HCT116 (cell line): Measurements from ENCODE around the genes APBA2 and ENTREP2.

DNA sequence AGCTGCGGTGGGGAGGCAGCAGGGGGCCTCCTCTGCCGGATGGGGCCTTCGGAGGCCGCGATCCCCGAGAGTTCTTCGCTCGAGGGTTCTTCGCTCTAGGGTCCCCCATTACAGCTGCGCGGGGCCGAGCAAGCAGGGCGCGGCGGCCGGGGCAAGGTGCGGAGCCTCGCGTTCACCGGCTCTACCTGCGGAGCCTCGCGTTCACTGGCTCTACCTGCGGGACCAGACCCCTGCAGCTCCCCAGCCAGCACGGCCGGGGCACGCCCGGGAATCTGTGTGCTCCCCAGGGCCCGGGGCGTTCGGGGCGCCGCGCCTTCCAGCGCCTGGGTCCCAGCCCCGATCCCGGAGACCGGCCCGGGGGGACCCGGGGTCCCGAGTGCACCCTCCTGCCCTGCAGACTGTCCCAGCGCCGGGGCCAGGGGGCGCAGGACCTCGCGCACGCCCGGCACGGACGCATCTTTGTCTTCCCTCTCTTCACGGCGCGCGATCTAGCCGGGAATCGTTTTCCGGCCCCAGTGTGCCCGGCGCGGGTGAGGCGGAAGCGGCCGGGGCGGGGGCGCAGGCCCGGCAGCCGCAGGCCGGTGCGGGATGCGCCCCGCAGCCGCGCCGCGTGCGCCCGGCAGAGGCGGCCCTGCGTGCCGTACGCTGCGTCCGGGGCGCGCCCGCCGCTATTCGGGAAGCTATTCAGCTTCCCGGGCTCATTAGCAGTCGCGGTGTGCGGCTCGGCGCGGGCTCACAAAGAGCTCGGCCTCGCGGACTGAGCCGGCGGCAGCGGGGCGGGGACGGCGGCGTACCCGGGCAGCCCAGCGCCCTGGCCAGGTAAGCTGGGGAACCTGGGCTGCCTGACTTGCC, at the start of gene APBA2:
Gene APBA2, plus strand, starts transcription at position 515 of the 852 bp plus-strand sequence.
- RRBS, result 92% methylated on average over 56 of the region's 107 CpGs

DNA sequence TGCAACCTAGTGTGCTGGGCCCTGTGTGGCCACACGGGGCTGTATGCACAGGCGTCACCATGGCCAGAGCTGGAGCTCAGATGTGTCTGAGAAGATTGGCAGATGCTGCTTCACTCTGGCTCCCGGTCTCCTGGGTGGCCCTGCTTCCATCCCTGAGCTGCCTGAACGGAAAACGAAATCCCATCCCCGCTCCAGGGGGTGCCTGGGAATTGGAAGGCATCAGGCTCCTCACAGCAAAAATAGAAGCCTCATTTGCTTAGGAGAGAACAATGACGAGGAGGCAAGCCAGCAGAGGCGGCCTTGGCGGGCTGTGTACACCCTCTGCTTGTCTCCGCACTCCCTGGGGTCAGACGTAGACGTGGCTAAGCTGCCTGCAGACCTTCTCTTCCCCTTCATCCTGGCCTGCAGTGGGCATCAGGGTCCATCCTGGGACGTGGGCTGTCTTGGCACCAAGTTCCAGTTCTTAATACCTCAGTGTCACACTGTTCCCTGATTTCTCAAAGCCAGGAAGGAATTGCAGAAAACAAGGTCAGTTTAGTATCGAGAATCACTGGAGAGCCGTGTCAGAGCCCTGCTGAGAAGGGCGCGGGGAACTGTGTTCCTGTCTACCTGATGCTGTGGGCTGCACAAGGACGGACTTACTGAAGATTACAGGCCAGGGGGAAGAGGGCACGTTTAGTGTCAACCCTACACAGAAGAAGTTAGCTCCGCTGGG, 103.8 kb downstream of the APBA2 start:
- RRBS, result no CpG with 5 or more reads among the region's 20 CpGs

GRCh38 chr15:29270026-29271057, 720 bp upstream of the NSMCE3 start:
- RRBS, result no CpG with 5 or more reads among the region's 13 CpGs

DNA sequence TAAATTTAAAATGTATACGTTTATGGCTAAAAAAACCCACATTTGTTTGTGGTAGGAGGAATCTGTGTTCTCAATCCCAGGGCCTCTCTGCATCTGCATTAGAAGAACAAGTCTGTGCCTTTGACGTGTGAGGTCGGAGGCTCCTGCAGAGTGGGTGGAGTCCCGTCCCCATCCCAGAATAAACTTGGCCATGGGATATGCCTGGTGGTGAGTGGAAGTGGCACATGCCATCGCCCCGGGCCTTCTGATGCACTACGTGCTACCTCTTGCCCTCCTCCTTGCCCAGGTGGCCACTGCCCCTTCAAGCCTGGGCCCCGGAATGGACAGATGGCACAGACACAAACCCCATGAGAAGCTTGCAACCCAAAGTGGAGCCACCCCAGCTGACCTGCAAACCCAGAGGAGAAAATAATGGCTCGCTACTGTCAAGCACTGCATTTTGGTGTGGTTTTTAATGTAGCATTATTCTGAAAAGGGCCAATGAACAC, 131.1 kb upstream of the NSMCE3 start:
- RRBS, result 96% methylated on average over 3 of the region's 9 CpGs

DNA sequence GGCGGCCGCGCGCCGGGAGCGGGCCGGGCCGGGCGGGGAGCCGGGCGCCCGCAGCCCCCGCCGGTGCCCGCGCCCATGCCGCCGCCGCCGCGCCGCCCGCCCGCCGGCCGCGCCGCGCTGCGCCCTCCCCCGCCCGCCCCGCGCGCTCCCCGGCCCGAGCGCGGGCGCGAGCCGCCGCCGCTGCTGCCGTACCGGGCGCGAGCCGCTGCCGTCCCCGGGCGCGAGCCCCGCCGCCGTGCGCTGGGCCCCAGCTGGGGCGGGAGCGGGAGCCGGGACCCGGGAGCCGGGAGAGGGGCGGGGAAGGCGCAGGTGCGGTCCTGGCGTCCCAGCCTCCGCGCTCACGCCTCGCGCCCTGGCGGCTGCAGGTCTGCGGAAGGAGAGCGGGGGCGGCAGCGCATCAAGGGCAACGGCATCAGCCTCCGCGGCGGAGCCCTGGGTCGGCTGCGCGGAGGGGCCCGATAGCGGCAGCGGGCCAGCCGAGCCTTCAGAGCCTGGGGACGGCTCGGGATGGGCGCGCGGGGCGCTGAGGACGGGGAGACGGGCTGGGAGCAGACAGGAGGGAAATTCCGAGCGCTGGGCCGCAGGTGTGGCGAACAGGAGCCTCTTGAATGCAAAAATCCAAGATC, at the start of gene ENTREP2:
Gene ENTREP2, minus strand, starts transcription at position 126 of the 626 bp plus-strand sequence.
- RRBS, result 92% methylated on average over 28 of the region's 99 CpGs

GRCh38 chr15:29686672-29686871, 115.8 kb upstream of the ENTREP2 start:
- RRBS, result no CpG with 5 or more reads among the region's 2 CpGs

DNA sequence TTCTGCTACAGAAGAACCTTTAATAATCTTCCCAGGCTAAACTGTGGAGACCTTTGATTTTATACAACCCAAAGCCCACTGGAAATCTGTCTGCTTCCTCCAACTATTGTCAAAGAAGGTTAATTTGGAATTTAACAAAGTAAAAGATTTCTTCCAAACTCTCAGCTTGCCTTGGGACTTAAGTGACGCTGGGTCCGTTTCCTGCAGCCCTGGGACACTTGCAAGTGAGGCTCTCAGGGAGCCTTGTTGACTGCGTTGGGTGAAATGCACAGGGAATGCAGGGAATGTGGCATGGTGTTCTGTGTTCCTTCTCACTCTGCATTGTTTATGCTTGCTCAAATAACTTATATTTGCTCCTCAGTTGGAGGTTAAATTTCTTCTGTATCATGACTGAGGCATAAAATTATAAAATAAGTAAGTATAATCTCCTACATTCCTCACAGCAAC, 60.8 kb upstream of the TJP1 start:
- RRBS, result no CpG with 5 or more reads among the region's 3 CpGs

DNA sequence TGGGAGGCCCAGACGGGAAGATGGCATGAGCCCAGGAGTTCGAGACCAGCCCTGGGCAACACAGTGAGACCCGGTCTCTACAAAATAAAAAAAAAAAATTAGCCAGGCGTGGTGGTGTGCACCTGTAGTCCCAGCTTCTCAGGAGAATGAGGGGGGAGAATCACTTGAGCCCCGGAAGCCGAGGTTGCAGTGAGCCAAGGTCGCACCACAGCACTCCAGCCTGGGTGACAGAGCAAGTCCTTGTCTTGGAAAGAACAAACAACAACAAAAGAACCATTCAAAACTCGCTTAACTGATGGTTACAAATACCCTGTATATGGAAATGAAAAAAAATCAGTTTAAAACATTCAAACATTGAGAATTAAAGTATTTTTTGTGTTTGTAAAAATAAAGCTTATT, 113.2 kb upstream of the GOLGA8J start:
- RRBS, result no CpG with 5 or more reads among the region's 8 CpGs

DNA sequence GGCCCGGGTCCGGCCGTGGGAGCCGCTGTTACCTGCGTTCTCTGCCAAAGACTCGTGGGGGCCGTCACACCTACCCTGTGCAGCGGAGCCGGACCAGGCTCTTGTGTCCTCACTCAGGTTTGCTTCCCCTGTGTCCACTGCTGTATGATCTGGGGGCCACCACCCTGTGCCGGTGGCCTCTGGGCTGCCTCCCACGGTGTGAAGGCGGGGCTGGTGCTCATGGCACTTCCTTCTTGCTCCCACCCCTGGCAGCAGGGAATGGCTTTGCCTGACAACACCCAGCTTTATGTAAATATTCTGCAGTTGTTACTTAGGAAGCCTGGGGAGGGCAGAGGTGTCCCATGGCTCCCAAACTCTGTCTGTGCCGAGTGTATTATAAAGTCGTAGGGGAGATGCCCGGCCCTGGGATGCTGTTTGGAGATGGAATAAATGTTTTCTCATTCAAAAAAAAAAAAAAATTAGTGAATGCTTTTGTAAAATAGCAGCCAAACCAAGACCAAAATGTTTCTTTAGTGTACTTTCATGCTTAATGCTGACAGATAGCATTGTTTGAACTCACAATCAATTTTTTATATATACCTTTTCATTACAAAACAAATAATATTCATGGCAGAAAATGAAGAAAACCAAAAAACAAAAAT, 37.0 kb upstream of the GOLGA8J start:
- RRBS, result no CpG with 5 or more reads among the region's 15 CpGs

DNA sequence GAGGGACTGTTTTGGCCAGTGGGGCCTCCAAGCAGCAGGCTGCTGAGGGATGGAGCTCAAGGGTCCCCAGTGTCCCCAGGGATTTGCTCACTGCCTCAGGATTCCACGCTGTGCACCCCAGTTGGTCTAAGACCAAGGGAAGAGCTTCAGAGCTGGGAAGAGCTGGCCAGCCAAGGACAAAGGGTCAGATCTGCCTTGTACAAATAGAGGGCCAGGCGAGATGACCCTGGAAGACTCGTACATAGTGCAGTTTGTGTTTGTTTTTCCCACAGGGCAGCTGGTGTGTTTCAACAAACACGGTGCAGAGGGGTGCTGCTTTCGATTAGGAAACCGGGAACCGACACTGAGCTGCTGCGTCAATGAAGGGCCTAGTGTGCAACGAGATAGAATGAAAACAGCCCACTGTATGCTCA, 56.1 kb upstream of the TRPM1 start:
- RRBS, result no CpG with 5 or more reads among the region's 9 CpGs

GRCh38 chr15:31229119-31229817, 97.4 kb upstream of the KLF13 start:
- RRBS, result no CpG with 5 or more reads among the region's 7 CpGs

GRCh38 chr15:31241846-31242293, 84.8 kb upstream of the KLF13 start:
- RRBS, result no CpG with 5 or more reads among the region's 6 CpGs

GRCh38 chr15:31263291-31263876, 63.3 kb upstream of the KLF13 start:
- RRBS, result no CpG with 5 or more reads among the region's 9 CpGs

GRCh38 chr15:31263884-31264780, 62.5 kb upstream of the KLF13 start:
- RRBS, result 86% methylated on average over 5 of the region's 24 CpGs

DNA sequence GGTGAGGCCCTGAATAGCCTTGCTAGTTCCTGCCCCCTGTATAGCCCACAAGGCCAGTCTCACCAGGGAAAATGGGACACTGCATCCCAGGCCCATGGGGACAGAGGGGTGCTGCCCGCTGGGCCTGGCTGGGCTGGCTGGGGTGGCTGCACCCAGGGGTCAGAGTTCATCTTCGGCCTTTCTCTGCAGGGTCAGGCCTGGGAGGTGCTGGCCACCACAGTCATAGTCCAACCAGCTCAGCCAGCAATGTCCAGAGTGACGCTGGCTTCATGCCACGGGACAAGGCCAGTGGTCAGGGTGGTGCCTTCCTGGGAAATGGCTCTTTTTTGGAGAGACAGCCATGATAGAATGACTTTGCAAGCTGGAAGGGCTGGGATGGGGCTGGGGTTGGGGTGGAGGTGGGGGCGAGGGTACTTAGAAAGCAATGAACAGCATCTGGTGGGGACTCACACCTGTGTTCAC, 22.3 kb upstream of the KLF13 start:
- RRBS, result no CpG with 5 or more reads among the region's 5 CpGs

- RRBS, result no CpG with 5 or more reads among the region's 5 CpGs
Measured at GRCh38 chr15:31305062-31305264, 21.7 kb upstream of the KLF13 start.

DNA sequence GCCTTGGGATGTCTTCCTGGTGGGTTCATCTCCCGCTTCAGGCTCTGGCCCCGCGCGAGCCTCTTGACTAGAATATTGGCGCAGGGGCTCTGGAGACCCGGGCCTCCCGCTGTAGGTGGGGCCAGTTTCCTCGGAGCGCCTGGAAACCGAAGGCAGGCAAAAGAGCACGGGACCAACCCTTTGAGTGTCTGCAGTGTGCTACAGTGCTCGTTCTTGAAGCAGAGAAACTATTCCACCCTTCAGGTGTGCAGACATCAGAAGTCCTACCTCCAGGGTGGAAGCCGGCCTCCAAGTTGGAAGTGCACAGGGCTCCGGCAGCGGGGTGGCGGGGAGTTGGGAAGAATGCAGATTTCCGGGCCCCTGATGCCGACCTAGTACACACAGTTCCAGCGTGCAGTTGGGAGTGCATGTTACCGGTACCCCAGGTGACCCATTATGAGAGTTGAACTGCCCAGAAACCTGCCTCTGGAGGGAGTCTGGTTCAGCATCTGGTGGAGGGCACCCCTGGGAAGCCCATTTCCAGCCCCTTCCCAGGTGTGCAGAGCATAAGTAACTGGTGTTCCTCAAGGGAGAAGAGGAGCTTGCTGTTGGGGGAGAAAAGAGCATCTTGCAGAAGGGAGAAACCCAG, 3.0 kb downstream of the KLF13 start:
- RRBS, result 94% methylated on average over 5 of the region's 20 CpGs

GRCh38 chr15:31333801-31334276, 7.2 kb downstream of the KLF13 start:
- RRBS, result no CpG with 5 or more reads among the region's 5 CpGs

DNA sequence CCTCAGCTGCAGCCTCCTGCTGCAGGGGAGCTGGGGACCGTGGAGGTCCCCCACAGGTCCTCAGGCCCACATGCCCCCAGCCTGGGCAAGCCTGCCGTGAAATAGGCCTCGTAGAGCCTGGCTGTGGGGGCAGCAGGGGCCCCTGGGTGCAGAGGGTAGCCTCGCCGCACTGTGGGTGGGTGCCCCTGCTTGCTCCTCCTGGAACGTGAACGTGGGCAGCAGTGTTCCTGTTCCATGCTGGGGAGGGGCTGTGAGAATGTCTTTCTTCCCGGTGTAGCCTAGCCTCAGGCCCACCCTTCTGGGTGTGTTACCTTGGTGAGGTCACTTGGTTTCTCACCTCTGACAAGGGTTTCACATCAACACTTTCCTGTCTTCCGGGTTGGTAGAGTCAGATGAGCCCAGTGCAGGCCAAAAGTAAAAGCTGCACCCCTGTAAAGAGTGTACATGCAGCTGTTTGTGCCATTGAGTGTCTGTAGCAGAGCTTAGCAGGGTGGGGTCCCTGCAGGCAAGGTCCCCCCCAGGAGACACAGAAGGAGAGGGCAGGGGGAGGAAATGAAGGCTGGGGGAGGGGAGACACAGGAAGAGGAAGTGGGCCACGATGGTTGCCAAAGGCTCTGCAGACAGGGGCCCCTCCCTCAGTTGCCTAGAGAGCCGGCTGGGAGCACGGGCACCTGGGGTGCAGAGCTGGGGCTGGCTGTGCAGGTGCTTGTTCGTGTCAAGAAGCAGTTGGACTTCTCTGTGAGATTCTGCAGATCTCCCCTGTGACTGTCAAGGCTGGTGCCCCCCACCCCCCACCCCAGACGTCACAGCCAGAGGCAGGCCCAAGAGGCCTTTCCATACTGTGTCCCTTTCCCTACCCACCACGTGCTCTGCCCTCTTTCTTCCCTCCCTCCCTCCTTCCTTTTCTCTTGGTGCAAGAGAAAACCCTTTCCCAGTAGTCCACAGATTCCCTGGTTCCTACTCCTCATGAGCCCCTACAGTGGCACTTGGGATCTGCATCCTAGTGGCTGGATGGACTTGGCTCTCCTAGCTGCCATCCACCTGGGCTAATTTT, 34.7 kb downstream of the KLF13 start:
- RRBS, result 97% methylated on average over 2 of the region's 15 CpGs

DNA sequence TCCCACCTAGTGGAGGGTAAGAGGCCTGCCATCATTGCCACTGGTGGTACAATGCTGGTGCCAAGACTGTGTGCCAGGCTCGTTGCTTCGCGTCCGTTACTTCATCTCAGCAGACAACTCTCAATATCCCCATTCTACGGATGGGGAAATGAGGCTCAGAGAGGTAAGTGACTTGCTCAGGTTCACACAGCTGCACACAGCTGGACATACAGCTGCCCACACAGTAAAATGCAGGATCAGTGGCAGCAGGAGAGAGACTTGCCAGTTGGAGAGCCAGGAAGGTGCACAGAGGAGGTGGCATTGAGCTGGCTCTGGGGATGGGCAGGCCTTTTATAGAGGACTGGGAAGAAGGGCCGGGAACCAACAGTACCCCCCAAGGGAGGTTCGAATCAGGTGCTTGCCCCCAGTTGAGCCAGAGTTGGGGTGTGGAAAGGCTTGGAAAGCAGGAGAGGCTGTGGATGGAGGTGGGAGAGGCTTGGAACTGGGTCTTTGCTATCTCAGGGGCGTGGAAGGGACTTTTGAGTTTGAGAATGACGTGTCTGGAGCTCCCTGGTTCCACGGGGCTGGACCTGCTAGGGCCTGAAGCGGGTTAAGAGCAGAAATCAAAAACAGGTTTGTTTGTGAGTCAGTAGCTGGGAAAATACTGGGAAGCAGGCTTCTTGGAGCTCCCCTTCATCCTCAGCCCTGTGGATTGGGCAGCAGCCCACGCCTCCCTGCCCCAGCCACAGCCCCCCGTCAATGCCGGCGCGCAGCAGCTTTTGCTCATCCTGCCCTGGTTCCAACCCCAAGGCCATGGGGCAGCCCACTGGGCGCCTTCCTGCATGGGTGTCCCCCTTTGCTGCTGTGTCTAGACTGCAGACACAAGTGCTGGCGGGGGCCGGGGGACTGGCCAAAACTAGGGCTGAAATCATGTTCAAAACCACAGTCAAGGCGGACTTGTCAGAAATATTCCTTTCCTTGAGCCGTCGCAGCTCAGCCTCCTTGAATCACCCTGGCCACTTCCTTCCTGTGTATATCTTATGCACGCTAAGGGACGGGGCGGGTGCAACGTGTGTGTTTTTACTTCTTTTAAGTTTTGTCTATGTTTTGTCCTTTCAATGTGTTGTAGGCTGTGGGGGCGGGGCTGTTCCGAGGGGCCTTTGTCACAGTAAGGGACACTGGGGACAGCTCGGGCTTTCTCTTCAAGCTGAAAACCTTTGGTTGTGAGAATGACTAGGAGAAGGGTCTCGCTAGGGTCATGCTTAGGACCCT, 107.9 kb downstream of the KLF13 start:
- RRBS, result no CpG with 5 or more reads among the region's 30 CpGs